Kidney (tissue), 2 donors: ENCODE data around the gene WNT8A.

- PRO-cap, result no peak
- RRBS, result no CpG with 5 or more reads among the region's 4 CpGs
Measured at GRCh38 chr5:137300327-137300838, 198.7 kb downstream of the SPOCK1 start.

- PRO-cap, result no peak
- RRBS, result no CpG with 5 or more reads among the region's 1 CpG
Measured at GRCh38 chr5:137425400-137425907, 73.7 kb downstream of the SPOCK1 start.

DNA sequence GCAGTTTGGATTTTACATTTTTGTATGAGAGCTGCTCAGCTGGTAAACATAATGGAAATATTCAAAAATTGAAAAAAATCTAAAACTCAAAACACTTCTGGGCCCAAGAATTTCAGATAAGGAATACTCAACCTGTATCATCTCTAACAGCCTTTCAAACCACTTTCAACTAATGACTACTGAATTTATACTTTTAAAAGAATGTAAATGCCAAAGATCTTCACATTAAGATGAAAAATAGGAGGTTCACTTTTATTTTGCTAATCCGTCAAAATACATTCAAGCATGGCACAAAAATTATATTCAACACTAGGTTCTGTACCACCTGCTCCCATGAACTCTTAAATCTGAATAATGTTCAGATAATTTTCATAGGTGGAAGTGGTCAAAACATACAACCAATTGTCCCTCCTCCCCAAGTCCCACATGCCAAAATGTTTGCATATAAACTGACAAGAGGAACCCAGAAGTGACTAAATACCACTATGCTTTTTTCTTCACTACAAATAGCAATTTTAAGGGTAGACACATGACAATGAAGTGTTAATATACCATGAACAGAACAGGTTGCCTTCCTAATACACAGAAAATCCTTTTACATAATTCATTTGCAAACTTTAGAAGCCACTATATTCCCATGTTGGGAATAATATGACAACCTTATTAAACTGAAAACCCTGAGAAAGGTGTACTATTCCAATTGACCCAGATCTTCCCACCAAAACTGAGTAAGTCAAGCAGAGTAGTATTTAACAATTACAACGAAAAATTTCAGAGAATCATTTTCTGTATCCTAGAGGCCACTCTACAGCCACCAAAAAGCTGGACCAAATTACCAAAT lies 3.7 kb downstream of the HNRNPA0 start:
- PRO-cap, result no peak
- RRBS, result no CpG with 5 or more reads among the region's 2 CpGs

GRCh38 chr5:137871616-137871964 lies 3.9 kb downstream of the MYOT start:
- PRO-cap, result no peak
- RRBS, result no CpG with 5 or more reads among the region's 3 CpGs

GRCh38 chr5:137889594-137890054 lies 367 bp downstream of the PKD2L2 start:
- PRO-cap, result no peak
- RRBS, result 39% methylated on average over 7 of the region's 23 CpGs

GRCh38 chr5:137977163-137977971 lies 55.5 kb downstream of the FAM13B start:
- PRO-cap, result no peak
- RRBS, result no CpG with 5 or more reads among the region's 9 CpGs

- PRO-cap, result no peak
- RRBS, result no CpG with 5 or more reads among the region's 5 CpGs
Measured at GRCh38 chr5:138083680-138084126, at the start of gene WNT8A. WNT8A (plus strand) TSS chr5:138084033.

GRCh38 chr5:138348759-138349186 lies 3.7 kb upstream of the KDM3B start:
- PRO-cap, result no peak

DNA sequence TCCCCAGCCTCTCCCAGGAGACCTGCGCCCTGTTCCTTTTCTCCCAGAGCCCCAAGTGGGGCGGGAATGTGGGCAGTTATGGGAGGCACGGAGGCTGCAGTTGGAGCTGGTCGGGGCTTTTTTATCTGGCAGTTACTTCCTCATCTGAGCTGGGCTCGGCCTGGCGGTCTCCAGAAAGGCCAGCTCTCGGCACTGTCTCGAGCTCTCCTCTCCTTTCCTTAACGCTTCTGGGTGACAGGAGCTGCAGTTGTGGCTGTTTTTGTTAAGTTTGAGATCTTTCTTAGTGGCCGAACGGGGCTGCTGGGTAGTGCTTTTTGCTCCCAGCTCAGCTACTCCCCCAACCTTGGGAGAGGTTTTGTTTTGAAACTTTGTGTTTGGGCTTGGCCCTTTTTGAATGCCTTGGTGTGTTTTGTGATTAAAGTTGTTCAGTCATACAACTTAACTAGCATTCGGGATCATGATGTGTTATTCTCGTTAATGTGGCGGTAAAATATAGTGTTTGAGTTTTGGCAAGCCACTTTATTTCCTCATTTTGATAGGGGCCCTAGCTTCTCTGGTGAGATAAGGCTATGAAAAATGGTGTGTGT lies 983 bp downstream of the KDM3B start:
- PRO-cap, result bidirectional peak, plus-strand start at position 152 of the sequence, minus-strand start at position 57 of the sequence; unidirectional peak, minus-strand start at position 233 of the sequence
- RRBS, result no CpG with 5 or more reads among the region's 14 CpGs

- PRO-cap, result no peak
- RRBS, result no CpG with 5 or more reads among the region's 4 CpGs
Measured at GRCh38 chr5:138369177-138369576, 16.7 kb downstream of the KDM3B start.

DNA sequence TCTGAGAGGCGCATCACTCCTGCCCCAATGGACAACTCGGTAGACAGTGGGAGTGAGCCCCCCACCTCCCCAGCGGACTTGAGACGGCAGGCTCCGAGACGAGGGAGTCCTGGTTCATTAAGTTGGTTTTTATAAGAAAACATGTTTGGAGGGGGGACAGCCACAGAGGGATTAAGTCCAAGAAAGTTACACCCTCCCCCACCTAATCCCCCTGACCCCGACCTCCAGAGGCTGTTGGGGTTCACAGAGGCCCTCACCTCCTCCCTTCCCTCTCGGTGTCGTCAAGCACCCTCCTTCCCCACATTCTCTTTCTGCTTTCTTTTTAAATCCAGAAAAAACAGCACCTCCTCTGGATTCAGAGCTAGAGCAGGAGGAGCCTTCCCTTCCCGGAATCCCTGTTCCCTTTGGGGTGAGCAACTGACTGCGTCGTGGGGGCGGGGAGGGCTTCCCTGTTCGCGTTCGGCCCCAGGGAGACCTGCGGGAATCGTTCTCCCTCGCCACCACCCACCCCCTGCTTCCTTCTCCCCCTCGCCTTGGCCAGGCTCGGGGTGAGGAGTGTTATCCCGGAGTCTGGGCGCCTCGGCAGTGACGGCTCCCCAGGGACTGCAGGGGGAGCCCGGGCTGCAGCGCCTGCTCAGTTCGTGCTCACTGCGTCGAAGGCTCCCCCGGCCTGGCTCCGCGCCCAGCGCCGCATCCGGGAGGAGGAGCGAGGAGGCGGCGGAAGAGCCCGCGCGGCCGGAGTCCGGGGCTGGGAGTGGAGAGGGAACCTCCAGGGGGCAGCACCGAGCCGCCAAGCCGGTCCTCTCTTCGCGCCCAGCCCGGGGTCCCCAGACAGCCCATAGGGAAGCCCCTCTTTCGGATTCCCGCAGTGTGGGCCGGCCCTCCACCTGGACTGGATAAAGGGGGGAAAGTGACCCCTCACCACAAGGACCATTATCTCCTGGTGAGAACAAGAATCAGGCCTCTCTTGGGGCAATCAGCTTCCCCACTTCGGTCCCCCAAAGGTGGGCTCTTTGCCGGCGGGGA lies 1.5 kb upstream of the EGR1 start:
- PRO-cap, result bidirectional peak, plus-strand start at position 723 of the sequence, minus-strand start at position 587 of the sequence
- RRBS, result 3% methylated on average over 26 of the region's 56 CpGs

DNA sequence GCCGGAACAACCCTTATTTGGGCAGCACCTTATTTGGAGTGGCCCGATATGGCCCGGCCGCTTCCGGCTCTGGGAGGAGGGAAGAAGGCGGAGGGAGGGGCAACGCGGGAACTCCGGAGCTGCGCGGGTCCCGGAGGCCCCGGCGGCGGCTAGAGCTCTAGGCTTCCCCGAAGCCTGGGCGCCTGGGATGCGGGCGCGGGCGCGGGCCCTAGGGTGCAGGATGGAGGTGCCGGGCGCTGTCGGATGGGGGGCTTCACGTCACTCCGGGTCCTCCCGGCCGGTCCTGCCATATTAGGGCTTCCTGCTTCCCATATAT lies 233 bp upstream of the EGR1 start:
- PRO-cap, result bidirectional peak, plus-strand start at position 81 of the sequence, minus-strand start outside the sequence
- RRBS, result 2% methylated on average over 15 of the region's 29 CpGs

GRCh38 chr5:138501844-138502854 lies 36.9 kb downstream of the EGR1 start:
- PRO-cap, result no peak
- RRBS, result no CpG with 5 or more reads among the region's 14 CpGs

GRCh38 chr5:138556638-138557140 lies 13.7 kb upstream of the ETF1 start:
- PRO-cap, result no peak
- RRBS, result no CpG with 5 or more reads among the region's 4 CpGs

- PRO-cap, result no peak
- RRBS, result no CpG with 5 or more reads among the region's 8 CpGs
Measured at GRCh38 chr5:138725725-138726419, 27.4 kb upstream of the CTNNA1 start.

- PRO-cap, result no peak
- RRBS, result no CpG with 5 or more reads among the region's 8 CpGs
Measured at GRCh38 chr5:138845029-138845612, 30.0 kb downstream of the LRRTM2 start.

DNA sequence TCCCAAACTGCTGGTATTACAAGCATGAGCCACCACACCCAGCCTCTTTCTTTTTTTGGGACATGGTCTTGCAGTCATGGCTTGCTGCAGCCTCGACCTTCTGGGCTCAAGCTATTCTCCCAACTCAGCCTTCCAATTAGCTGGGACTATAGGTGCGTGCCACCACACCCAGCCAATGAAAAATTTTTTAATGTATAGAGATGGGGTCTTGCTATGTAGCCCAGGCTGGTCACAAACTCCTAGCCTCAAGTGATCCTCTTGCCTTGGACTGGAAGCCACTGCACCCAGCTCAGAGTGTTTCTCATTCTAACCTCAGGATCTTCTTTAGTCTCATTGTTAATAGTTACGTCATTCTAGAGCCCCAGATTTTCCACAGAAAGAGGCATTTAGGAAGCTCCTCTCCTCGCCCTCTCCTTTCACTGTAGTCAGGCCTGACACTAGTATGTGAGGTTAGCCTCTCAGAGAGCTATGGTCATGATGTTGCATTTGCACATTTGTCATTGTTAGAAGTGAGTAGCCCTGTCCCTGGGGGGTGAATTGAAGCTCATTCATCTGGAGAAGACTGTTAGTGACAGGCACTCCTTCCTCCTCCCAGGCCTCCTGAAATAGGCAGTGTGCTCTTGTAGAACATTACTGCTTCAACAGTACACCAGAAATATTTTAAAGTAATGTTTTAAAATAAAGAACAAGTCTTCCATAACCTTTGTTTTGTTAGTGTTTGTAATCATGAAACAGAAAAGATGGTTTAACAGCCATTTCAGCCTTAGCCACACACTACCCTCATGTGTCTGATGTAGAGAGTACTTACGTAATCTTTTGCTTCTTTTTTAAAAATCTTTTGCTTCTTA lies 26.5 kb upstream of the LRRTM2 start:
- PRO-cap, result no peak
- RRBS, result no CpG with 5 or more reads among the region's 5 CpGs

GRCh38 chr5:139182065-139182425 lies 16.1 kb downstream of the SIL1 start:
- PRO-cap, result no peak
- RRBS, result no CpG with 5 or more reads among the region's 6 CpGs

DNA sequence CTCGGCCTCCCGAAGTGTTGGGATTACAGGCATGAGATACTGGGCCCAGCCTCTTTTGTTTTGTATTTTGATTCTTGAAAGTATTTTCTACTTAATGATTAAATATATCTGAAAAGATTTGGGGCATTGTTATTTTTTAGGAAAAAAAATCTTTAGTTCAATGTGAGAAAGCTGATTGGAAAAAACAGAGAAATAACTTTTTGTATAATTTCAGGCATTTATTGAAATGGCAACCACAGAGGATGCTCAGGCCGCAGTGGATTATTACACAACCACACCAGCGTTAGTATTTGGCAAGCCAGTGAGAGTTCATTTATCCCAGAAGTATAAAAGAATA lies 23.0 kb upstream of the PAIP2 start:
- PRO-cap, result no peak
- RRBS, result no CpG with 5 or more reads among the region's 4 CpGs

DNA sequence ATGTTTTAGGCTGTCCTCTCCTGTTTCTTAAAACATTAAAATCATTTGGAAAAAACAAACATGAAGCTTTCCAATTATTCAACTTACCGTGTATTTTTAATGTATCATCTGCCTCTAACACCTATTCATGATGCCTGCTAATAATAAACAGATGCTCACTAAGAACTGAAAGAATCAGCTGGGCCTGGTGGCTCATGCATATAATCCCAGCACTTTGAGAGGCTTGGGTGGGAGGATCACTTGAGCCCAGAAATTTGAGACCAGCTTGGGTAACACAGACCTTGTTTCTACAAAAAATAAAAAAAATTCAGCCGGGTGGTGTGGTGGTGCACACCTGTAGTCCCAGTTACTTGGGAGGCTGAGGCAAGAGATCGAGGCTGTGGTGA lies 19.8 kb downstream of the SLC23A1 start:
- PRO-cap, result no peak
- RRBS, result no CpG with 5 or more reads among the region's 3 CpGs